HGPS cell (cell line): ENCODE measurements around a stretch of chr14.

DNA sequence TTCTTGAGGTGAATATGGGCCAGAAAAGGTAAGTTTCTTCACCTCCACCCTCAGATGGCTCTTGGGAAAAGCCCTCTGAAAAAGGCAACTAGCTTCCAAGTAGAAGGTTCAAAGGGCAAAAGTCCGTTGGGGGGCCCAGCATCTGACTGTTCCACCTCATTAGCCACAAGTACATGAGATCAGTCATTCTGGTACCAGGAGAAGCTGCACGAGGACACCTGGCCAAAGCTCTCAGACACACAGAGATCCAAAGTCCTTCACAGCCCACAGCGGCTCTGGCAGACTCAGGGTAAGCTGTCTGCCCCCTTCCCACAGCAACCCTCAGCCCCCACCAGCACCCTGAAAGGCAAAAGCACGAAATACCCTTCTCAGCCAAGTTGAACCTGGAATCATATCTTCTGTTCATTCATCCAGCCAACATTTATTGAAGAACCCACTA, 19.1 kb downstream of the SLC7A7 start:
- RRBS: no CpG with 5 or more reads among the region's 4 CpGs

DNA sequence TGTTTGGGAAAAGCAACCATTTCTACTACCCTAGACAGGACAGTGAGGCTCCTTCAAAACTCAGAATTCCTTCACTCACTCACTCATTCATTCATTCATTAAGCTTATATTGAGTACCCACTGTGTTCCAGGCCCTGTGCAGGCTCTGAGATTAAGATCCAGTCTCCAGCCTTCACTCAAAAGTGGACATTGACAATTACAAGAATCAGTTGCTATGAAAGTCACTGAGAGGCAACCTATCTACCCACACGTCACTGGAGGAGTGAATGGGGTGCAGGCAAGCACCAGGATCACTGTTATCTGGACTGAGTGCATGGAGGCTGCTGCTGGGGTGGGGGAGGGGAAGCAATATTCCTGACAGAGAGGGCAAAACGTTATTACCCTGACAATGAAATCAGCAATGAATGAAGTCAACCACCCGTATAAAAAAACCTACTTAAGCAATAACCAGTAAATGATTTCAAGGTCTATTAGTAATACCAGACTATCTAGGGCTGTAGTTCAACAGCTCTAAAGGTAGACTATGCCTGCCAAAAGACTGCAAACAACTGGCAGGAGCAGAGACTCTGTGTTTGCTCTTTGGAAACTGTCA, 17.8 kb downstream of the SLC7A7 start:
- RRBS: no CpG with 5 or more reads among the region's 3 CpGs

- RRBS: no CpG with 5 or more reads among the region's 10 CpGs
These were observed 9.0 kb upstream of the CDH24 start for GRCh38 chr14:23066151-23066944.

DNA sequence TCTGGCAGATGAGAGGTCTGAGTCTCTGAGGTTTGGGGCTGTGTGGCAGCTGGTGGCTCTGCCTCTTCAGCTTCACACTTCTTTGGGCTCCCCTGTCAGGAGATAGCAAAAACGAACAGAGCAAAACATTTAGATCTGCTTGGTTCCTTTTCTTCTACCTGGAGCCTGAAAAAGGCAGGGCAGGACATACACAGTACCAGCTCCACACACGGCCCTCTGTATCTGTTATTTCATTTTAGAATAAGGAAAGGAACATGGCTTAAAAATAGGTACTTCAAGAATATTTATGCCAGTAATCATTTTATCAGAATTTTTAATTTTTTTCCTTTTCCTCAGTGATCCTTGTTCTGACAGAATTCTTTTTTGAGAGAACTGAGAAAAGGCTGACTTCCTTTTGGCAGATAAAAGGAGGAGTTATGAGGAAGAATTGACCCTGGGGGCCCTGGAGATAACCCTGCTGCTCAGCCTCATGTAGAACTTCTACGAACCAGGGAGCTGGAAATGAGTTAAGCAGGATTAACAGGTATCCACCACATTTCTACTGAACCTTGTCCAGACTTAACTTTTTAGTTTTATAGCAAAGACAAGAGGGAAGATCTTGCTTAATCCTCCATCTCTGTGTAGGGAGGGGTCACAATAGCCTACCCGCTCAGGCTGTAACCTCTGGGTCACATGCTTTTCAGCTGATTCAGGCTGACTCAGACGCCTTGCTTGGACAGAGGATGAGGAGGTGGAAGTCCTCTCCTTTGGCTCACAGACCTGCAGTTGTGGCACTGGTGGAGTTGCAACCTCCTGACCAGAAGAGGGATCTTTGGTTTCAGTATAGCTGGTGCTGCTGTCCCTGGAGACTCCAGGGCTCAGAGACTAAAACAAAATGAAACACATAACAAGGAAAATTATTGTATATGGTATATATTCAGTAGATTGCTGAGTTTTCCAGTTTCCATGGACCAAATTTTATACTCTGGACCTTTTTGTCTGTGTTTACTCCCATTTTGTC, 16.5 kb downstream of the ACIN1 start:
- RRBS: no CpG with 5 or more reads among the region's 5 CpGs

GRCh38 chr14:23118815-23119119, 288 bp downstream of the CEBPE start:
- RRBS: 62% methylated on average over 10 of the region's 18 CpGs

DNA sequence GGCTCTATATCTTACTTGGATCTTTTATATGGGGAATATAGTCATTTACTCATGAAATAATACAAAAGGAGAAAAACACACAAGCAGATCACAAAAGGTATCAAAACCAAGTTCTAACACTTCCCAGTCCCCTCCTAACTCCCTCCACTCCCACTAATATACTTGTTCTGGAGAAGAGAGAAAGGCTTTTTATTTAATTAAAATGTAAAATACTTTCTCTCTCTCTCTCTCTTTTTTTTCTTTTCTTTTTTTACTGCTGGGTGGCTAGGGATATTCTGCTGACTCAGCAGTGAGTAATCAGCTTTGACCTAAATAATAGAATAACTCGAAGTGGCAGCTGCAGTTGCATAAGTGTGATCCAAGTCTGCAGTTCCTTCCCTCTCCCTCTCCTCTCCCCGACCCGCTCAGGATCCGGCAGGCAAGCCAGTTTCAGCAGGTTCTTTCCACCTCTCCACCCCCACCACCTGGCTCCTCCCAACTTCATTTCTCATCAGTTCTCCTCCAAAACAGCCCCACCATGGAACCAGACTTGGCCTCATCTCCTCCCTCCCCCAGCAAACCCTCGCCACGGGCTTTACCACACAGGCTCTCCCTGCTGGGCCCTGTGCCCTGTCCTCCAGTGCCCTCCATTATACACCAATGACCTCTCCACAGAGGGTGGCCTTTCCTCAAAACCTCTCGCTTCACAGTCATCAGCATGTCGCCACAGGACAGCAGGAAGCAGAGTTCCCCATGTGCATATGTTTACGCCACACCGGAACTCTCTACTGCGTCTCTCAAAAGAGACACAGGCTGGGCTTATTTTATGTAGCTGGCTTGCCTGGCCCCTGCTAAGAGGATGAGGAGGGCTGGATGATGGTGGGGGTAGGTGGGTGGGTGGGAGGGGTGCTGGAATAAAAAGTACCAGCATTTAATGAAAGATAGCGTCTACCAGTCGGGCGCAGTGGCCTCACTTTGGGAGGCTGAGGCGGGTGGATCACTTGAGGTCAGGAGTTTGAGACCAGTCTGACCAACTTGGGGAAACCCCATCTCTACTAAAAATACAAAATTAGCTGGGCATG, 22.4 kb downstream of the SLC7A8 start:
- RRBS: no CpG with 5 or more reads among the region's 15 CpGs

- RRBS: no CpG with 5 or more reads among the region's 9 CpGs
These were observed 6.4 kb upstream of the MYH6 start for GRCh38 chr14:23414345-23415012.

- RRBS: no CpG with 5 or more reads among the region's 5 CpGs
These were observed 8.1 kb downstream of the MYH7 start for GRCh38 chr14:23427373-23427723.

DNA sequence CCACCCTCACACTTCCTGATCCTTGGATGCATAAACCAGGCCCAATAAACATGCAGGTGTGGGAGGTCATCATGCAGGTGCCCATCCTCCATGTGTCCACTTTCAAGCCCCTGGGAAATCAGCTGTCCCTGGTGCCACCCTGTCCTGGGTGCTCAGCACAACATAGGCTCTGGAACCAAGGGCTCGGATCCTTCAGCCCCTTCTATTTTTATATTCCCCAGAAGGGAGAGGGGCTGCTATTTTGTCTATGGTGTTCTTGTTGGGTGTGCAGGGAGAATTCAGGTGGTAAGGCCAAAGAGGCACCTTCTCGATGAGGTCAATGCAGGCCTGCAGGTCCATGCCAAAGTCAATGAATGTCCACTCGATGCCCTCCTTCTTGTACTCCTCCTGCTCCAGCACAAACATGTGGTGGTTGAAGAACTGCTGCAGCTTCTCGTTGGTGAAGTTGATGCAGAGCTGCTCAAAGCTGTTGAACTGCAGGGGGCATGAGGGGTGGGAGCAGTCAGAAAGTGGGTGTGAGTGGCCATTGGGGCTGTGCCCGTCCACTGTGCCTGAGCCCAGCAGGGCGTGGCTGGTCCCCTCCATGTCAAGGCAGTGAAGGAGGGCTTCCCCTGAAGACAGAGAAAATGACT, 7.1 kb downstream of the MYH7 start:
- RRBS: no CpG with 5 or more reads among the region's 6 CpGs

DNA sequence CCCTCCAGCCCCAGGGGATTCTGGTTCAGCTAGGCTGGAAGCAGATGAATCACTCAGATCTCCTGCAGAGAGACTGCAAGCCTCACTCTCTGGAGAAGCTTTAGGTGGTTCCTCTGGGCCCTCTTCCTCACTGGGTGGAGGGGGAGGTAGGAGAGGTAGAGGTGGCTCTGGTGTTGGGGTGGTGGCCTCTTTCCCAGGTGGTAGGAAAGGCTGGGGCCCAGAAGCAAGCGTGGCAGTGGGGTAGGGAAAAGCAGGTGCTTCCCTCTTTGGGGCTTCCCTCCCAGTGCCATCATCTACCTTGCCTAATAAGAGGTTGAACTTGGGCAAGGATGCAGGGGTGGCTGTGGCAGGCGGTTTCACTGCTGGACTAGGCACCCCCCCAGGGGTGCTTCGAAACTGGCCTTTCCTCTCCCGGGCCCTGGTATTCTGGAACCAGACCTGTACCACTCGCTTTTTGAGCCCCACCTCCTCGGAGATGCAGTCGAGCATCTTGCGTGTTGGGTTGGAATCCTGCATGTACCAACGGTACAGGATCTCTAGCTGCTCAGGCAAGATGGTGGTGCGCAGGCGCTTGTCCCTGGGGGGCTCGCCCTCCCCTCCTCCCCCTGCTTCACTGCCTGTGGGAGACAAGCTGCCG, 27.6 kb downstream of the ZFHX2 start:
- RRBS: no CpG with 5 or more reads among the region's 13 CpGs

DNA sequence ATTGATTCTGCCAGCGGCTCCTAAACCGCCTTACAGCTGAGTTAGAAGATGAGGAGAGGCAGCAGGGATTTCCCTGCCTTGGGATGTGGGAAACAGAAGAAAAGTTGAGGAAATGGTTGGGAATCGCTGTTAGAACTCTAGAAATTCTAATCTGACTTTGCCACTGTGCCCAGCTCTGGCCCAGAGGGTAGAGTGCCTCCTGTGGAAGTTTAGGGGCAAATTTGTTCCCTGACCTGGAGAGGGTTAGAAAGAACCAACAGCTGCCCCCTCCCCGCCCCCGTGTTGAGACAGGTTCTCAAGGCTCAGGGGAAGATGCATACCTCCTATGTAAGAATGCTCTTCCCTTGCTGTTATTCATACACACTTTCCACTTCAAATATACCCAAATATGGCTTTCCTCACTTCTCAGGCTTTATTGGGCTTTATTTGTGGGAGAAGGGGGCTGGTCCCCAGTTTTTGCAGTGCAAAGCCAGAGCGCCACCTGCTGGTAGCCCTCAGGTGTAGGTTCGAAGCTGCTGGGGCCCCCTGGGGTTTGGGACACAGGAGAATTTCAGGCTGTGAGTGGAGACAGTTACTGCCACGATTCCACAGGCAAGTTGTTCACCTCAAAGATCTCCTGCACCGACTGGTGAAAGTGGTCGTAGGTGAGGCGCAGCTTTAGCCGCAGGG, 3.2 kb downstream of the THTPA start:
- RRBS: no CpG with 5 or more reads among the region's 12 CpGs

GRCh38 chr14:23559864-23560645, 4.0 kb downstream of the THTPA start:
- RRBS: no CpG with 5 or more reads among the region's 7 CpGs

GRCh38 chr14:23561433-23561909, 5.4 kb downstream of the THTPA start:
- RRBS: no CpG with 5 or more reads among the region's 3 CpGs

DNA sequence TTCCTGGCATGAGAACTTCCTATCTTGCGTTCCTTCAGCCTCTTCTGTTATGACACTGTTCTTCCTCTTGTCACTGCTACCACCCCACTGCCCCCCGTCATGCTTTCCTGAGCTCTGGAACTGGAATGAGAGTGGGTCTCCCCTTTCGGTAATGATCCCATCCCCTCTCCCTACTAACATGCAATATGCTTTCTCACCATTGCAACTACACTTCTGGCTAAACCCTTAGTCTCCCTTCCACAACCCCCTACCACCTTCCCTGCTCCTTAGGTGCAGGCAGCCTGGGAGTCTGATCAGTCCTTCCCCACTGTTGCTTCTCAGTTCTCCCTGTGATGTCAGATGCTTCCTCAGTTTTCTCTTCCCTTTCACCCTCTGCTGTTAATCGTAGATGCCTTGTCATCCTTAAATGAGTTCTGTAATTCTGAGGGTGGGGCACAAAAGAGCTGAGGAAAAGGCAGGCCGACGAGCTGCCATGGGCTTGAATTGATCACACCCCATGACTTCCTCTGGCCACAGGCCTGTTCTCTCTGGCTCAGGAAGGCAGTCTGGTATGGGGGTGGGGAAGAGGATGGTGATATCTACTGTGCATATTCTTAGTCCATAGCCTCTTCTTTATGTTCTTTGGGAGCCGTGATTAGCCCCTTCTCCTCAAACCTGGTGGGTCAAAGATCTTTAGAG, 5.1 kb upstream of the AP1G2 start:
- RRBS: no CpG with 5 or more reads among the region's 7 CpGs

DNA sequence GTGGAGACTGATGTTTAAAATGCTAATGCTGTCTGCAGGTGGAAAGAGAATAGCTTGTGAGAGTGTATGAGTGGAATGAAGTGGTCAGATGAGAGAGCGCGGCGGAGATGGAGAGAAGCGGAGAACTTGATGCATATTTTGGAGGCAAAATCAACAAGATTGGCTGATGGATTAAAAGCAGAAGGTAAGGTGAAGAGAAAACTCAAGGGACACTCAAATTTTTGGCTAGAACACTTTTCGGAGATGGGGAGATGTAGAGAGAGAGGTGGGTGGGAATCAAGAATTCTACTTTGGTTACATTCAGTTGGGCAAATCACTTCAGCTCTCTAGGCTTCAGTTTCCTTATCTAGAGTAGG, 23.5 kb upstream of the DHRS2 start:
- RRBS: no CpG with 5 or more reads among the region's 5 CpGs

GRCh38 chr14:23631683-23632503, 4.3 kb upstream of the DHRS2 start:
- RRBS: no CpG with 5 or more reads among the region's 9 CpGs

DNA sequence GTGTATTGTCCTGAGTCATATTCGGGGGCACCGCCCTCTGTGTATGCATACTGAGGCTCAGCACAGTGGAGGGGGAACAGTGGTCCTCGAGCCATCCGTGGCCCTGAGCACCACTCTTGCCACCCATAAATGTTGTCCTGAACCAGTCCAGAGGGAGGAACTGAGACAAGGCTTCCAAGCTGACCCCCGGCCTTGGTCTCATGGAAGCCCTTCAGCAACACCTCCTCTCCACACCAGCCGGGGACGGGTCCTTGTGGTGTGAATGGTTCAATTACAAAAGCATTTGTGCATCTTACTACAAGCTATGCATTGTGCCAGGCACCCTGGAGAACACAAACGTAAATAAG, 9.8 kb downstream of the DHRS2 start:
- RRBS: no CpG with 5 or more reads among the region's 8 CpGs

GRCh38 chr14:23663502-23663743, 27.3 kb downstream of the DHRS2 start:
- RRBS: no CpG with 5 or more reads among the region's 1 CpG

DNA sequence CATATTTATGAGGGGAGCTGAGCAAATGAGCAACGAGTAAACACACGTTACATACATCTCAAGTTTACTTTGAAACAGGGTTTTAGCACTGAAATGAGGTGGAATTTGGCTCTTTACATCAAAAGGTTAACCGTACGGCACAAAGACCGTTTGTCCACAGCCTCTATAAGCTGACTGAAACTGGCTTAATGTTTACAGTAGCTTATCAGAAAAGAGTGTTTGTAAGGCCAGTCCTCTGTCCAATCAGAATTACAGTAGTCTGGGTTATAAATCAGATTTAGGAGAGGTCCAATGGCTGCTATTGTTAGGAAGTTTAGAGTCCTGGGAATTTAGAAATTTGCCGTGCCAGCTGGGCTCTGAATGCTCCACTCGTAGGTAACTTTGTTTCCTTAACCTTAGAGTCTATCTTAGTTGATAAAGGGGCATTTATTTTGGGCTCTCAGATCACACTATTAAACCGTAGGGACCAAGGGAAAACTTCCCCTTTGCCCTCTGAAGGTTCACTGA, 69.5 kb upstream of the DHRS4 start:
- RRBS: no CpG with 5 or more reads among the region's 8 CpGs